Ileum (tissue), 1 donor: Measurements from ENCODE around the genes FOXC2 and FOXL1.

DNA sequence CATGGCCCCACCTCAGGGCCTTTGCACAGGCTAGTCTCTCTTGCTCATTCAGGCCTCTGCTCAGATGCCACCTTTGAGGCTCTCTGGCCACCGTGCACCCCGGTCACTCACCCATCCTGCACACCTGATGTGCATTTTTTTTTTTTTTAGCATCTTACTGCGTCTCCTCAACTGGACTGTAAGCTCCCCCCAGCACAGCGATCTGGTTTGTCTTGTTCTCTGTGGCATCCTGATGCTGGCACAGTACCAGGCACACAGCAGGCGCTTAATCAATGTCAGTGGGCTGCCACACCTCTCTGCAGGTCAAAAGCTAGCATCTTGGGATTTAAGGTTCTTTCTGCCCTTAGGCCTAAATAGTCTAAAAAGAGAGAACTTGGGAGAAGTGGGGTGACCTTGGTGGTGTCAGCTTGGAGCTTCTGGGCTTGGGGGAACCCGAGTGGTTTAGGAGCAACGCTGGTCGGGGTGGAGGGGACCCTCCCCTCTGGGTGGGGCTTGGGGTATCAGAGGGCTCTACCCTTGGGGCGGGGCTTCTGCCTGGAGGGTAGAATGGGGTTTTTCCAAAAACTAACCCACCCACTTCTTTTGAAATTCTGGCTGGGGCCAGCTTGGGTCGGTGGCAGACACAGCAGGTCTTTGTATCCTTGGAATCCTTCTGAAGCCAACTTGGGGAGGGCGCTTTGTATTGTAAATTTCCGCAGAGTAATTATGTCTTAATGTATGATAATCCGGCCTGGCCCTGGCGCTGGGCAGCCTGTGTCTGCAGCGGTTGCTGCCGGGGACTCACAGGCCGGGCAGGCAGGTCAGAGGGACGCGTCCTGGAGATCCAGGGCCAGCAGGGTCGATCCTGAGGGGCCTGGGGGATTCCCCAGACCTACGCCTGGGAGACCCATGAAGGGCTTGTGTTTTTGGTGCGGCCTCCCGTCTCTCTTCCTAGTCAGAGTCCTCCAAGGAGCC, 34.1 kb upstream of the GSE1 start:
- PRO-cap: no peak

DNA sequence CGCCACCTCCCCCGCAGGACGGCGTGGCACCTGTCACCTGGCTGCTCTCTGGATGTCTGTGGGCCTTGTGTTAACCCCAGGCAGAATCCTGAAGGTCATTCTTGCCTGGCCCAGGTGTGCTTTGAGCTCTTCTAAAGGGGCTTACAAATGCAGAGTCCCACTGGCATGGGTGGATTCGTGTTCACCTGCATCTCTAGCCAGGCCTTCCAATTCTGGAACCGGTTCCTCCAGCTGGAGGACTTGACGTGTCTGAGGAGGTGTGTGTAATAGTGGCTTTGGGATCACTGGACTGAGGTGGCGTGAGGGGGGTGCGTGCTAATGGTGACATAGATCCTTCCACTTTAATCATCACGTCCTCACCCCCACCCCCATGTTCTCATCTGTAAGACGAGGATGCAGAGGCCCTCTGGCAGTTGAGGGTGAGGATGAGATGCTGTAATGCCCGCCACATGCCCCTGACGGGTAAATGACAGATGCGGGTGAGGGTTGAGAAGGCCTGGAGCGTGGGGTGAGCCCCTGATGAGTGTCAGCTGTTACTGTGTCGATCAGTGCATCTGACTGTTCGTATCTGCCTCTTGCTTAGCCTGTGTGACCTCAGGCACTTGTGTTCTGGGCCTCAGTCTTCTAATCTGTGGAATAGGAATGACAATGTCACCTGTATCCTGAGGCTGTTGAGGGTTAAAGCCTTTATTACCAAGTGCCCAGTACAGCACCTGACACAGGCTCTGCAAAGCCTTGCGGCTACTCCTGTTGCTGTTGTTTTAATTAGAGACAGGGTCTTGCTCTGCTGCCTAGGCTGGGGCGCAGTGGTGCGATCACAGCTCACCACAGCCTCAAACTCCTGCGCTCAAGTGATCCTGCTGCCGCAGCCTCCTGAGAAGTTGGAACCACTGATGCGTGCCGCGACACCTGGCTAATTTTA, 5.0 kb downstream of the GSE1 start:
- PRO-cap: no peak

DNA sequence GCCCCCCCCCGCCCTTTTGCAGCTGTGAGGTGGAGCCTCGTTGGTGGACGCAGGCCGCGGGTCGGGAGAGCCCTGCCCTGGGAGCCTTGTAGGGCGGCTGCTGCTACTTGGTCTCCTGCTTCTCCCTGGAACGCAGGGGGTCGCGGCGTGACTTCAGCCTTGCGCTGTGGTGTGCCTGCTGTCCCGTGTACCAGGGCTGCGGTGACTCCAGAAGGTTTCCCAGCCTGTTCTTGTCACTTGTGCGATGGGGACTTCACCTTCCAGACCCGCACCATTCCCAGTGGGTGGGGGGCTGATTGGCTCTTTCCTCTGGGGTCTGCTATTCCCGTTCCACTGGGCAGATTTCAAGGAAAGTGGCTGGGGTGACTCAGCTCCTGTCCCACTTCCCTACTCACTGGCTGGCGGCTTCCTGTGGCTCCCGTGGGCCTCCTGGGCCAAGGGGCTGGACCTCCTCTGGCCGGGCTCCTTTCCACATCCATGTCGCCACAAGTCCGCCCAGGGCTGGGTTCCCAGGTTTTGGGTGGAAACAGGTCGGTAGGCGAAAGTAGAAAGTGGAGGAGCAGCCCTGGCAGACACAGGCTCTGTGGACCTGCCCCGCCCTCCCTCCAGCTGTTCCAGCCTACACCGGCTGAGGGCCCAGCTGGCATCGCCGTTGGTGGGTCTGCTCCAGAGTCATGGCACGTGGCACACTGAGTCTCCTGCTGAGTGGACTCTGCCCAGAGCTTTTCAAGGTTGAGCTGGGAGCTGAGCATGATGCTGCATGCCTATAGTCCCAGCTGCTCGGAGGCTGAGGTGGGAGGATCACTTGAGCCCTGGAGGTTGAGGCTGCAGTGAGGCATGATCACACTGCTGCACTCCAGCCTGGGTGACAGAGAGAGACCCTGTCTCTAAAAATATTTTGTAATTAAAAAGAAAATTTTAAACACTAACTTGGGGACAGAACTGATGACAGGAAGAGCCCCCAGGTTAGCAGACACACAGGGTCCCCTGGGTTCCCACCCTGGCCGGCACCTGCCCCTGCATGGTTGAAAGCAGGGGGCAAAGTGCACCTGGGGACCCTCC, 28.6 kb downstream of the GSE1 start:
- PRO-cap: no peak

DNA sequence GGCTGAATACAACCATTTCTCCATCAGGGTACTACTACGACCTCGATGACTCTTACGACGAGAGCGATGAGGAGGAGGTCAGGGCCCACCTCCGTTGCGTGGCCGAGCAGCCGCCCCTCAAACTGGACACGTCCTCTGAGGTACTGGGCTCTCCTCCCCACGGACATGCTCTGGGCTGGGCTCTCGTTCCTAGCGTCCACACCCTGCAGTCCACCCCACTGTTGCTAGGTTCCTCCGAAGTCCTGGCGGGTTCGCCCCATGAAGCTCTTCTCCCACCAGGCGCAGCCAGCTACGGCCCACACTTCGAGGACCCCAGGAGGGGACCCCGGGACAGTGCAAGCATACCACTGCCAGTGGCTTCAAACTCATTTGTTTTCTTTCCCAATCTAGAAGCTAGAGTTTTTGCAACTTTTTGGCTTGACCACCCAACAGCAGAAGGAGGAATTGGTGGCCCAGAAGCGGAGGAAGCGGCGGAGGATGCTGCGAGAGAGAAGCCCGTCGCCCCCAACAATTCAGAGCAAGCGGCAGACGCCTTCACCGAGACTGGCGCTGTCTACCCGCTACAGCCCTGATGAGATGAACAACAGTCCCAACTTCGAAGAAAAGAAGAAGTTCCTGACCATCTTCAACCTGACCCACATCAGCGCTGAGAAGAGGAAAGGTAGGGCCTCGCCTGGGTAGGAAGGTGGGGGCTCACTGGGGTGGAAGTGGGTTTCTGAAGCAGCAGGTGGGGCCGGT, 25.6 kb downstream of the GINS2 start:
- PRO-cap: no peak

DNA sequence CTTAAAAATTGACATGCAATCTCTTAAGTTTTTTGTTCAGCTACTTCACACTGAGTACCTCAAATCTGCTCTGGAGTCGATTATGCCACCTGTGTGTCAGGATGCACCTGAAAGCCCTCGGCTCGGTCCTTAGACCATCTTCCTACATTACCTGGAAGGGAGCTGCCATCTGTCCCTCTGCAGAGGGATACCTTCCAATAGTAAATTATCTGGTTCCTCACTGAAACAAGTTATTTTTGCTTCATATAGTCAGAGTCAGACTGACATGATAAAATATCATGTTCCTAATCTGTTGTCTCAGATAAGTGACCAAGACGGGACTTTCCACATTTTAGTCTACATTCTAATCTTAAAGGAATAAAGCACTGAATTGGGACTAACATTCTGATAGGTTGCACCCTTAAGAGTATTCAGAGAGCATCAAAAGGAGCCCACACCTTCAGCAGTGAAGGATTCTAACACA, 13.6 kb downstream of the GINS2 start:
- PRO-cap: no peak

- PRO-cap: no peak
Measured at GRCh38 chr16:85729902-85730444, 20.9 kb downstream of the C16orf74 start.

DNA sequence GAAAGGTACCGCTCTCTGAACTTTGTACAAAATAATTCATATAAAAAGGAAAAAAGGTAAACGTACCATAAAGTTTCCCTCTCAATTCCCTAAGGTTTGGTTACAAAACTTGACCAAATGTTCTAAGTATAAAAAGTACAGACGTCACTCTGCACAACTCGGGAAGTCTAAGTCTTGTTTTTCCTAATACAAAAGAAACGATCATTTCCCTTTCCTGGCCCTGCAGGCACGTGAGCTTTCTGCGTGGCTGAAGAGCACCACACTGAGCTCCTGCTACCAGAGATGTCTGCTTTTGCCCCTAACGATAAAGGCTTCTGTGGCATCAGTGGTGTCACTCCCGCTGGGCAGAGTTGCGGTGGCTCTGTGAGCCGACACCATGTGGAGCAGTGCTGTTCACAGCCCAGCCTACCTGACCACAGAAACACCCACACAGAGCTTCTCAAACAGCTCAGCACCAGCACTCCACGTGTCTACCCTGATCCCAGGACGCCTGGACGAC, 20.5 kb downstream of the EMC8 start:
- PRO-cap: no peak

- PRO-cap: no peak
Measured at GRCh38 chr16:85804679-85805537, 5.4 kb downstream of the COX4I1 start.

DNA sequence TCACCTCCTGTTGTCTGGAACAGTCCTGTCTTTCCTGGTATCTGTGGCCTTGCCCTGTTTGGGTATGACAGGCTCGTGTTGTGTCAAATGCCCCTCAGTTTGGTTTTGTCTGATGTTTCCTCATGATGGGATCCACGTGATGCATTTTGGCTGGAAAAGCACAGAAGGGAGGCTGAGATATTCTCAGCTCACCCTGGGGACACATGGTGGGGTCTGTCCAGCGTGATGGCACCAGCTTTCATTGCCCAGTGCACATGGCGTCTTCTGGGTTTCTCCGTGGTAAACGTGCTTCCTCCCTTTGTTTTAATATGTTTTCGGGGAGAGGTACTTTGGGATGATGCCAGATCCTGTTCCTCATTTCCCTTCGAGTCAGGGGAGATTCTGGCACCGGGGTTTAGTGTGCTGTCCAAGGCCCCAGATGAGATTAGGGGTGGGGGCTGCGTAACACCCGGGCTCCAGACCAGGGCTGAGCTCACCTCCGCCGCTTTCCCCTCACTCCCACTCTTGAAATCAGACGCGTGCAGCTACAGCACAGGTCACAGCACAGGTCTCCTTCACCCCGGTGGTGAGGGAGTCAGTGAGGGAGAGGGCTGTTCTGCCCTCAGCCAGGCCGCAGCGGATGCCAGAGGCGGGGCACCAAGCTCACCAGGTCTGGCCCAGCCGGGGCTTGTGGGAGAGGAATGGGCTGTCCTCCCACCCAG, 33.8 kb downstream of the COX4I1 start:
- PRO-cap: no peak

DNA sequence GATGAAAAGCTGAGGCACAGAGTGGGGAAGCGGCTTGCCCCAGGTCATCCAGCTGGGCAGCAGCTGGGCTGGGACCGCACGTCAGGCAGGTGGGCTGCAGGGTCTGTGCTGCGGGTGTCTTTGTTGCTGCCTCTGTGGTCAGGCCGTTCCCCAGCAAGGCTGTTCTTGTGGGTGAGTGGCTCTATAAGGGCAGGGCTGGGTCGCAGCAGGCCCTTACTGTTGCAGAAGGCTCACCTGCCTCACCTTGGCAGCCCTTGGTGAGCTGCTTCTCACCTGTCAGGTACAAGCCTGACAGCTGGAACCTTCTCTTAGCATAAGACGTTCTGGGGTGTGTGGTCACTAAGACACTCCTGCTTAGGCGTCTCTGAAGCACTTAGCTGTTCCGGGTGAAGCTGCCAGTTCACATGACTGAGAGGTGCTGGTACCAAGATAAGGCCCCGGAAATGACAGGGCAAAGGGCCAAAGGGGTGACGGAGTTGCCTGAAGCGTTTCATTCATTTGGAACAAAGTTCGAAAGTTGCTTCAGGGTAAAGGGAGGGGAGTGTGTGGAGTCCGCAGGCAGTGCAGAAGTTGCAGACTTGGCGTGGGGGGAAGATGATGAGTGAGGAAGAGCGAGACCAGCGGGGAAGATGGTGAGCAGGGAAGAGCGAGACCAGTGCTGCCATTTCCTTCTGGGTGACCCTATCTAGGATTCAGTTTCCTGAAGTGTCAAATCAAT, 17.4 kb downstream of the IRF8 start:
- PRO-cap: bidirectional peak, plus-strand start at position 594 of the sequence, minus-strand start at position 315 of the sequence

DNA sequence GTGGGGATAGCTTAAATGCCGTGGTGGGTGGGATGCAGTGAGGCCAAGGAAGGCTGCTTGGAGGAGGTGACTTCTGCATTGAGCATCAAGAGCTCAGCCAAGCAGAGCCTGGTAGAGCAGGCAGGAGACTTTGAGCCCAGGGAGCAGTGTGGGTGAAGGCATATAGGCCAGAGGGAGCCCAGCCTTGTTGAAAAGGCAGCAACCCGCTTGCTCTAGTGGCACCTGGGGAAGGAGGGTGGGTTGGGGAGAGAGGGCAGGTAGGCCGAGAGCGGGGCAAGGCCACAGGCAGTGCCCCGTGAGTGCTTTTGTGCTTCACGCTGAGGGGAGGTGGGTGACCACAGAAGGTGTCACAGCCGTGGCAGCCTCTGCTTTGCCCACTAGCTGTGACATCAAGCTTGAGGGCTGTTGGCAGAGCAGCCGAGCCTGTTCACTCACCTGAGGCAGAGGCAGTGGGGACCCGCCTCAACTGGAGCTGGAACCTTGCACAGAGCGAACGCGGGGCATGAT, 56.0 kb downstream of the IRF8 start:
- PRO-cap: no peak

- PRO-cap: unidirectional peak, minus-strand start at chr16:85986942; unidirectional peak, minus-strand start at chr16:85987160
Measured at GRCh38 chr16:85986656-85987627, 88.0 kb downstream of the IRF8 start.

- PRO-cap: no peak
Measured at GRCh38 chr16:86051259-86051735, 152.3 kb downstream of the IRF8 start.

DNA sequence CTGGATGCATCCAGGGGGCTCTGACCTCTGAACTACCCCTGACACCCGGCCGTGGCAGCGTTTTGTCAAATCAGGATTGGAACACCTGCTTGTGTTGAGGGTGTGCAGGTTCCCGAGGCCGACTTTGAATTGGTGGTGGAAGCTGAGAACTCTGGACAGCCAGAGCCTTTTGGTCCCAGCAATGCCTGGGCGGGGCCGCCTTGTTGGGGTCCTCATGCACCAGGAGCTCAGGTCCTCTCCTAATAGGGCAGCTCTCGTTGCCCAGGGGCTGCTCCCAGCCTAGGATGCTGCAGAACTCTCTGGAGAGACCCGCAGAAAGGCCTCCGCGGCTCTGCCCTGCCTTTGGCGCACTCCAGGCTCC, 153.0 kb downstream of the IRF8 start:
- PRO-cap: no peak

- PRO-cap: no peak
Measured at GRCh38 chr16:86298557-86299309, 211.6 kb upstream of the FOXF1 start.

- PRO-cap: no peak
Measured at GRCh38 chr16:86457530-86458258, 52.6 kb upstream of the FOXF1 start.

- PRO-cap: no peak
Measured at GRCh38 chr16:86493277-86493702, 17.0 kb upstream of the FOXF1 start.

GRCh38 chr16:86566526-86567480, at the start of gene FOXC2:
Gene FOXC2 (plus strand): TSS chr16:86566829.
- PRO-cap: unidirectional peak, plus-strand start at chr16:86567294

DNA sequence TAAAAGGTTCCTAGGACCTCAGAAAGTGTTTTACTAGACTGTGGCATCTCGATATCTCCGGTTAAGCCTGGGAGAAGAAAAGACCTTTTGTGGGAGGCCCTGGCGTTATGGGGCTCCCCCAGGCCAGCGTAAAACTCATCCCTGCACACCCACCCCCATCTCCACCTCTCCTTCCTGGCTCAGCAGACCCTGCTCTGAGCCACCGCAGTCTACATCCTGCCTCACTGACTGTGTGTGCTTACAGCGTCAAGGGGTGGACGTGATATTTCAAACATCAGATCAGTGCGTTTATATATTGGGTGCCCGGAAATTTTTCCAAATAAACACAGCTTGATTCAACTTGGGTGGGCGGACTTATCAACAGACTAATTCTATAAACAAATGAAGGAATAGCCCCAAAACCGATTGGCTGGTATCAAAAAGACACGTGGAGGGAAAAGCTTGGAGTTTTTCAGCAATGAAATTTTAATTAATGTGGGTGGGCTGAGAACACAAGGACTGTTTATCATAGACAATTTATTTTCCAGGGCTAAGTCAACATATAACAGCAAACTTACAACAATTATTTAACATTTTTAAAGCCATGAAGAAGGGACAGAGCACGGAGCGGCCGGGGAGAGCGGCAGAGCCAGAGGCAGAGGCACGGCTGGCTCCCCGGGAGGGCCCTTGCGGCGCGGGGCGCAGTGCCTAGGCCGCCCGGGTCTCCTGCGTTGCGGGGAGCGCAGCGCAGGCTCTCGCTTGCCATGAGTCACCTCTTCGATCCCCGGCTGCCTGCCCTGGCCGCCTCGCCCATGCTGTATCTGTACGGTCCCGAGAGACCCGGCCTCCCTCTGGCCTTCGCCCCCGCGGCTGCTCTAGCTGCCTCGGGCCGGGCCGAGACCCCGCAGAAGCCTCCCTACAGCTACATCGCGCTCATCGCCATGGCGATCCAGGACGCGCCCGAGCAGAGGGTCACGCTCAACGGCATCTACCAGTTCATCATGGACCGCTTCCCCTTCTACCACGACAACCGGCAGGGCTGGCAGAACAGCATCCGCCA, at the start of gene FOXL1:
Gene FOXL1 (plus strand): TSS at position 569 of the 1,039 bp plus-strand sequence.
- PRO-cap: unidirectional peak, plus-strand start at position 472 of the sequence; unidirectional peak, plus-strand start at position 604 of the sequence

DNA sequence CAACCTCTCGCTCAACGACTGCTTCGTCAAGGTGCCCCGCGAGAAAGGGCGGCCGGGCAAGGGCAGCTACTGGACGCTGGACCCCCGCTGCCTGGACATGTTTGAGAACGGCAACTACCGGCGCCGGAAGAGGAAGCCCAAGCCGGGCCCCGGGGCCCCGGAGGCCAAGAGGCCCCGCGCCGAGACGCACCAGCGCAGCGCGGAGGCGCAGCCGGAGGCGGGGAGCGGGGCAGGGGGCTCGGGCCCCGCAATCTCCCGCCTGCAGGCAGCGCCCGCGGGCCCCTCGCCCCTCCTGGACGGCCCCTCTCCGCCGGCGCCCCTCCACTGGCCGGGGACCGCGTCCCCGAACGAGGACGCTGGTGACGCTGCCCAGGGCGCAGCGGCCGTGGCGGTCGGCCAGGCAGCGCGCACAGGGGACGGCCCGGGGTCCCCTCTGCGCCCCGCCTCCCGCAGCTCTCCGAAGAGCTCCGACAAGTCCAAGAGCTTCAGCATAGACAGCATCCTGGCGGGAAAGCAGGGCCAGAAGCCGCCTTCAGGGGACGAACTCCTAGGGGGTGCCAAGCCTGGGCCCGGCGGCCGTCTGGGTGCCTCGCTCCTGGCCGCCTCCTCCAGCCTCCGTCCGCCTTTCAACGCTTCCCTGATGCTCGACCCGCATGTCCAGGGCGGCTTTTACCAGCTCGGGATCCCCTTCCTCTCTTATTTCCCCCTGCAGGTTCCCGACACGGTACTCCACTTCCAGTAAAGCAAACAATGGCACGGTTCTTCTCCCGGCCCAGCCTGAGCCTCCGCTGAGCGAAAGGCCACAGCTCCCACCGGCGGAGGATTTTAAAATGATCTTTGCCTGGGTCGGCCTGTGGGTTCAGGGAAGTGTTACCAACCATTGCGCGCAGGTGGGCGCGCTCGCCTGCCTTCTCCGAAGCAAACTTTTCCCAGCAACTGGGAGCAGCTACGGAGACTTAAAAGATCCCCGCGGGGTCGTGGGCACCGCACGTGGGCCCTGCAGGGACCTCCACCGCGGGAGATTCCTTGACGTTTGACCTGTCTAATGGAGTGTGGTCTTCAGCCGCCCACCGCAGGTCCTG, 1.0 kb downstream of the FOXL1 start:
- PRO-cap: no peak